Astrocyte (in vitro differentiated cells and primary cell): Measurements from ENCODE around the genes OR51G2, OR52E2 and HBE1.

GRCh38 chr11:2825947-2827125, 59.2 kb downstream of the CDKN1C start:
- PRO-cap = no peak
- RRBS, 2 experiments = no CpG with 5 or more reads among the region's 33 CpGs

DNA sequence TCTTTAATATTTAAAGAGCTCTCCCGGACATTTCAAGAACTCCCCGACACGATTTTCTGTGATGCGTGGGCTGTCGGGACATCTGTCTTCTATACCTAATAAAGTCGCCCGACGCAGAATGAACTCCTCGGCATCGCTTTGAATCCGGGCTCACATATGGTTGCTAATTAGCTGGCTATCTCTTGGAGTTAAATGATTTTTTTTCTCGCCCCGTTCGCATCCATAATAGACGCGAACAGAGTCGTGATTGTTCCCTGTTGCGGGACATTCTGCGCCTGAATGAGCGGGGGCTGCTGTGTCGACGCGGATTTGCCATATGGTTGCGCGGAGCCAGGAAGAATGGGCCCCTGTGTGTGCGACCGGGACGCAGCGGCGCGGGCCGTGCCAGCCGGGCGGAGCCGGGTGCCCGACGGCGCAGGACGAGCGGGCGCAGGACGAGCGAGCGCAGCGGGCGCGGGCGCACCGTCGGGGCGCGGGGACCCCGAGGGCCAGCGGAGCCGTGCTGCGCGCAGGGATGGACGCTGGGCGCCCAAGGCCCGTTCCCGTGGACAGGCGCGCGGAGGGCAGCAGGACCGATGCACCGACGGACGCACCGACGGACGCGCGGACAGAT, 16.4 kb downstream of the CDKN1C start:
- PRO-cap = no peak
- RRBS, 2 experiments = 3 to 17% methylated on average over 1 to 7 of the region's 73 CpGs

DNA sequence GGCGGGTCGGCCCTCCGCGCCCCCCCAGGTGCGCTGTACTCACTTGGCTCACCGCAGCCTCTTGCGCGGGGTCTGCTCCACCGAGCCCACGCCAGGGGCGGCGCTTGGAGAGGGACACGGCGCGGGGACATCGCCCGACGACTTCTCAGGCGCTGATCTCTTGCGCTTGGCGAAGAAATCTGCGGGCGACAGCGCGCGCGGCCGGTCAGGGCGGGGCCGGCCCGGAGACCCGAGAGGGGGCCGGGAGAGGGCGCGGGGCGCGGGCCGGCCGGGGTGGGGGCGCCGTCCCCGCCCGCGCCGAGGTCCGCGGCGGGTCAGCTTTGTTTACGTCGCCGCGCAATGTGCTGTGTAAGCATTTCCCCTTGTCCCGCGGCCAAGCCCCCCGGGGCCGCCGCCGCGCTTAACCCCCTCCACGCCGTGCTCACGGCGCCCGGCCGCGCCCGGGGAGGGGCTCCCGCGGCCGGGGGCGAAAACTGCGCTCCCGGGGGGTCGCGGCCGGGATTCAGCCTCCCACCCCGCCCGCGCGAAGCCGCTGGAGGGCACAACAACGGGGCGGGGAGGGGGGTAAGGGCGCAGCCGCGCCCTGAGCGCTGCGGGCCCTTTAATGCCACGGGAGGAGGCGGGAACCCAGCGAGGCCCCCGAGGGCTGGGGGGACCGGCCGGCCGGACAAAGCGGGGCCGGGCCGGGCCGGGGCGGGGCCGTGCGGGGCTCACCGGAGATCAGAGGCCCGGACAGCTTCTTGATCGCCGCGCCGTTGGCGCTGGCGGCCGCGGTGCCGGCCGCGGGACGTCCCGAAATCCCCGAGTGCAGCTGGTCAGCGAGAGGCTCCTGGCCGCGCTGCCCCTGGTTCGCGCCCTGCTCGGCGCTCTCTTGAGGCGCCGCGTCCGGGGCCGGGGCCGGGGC, 1.4 kb downstream of the CDKN1C start:
- PRO-cap = unidirectional peak, plus-strand start at position 741 of the sequence
- RRBS, 2 experiments = 2% methylated on average over 20 to 41 of the region's 131 CpGs

- PRO-cap = no peak
- RRBS, 2 experiments = no CpG with 5 or more reads among the region's 12 CpGs
These were observed 2.6 kb upstream of the SLC22A18 start for GRCh38 chr11:2899373-2900014.

DNA sequence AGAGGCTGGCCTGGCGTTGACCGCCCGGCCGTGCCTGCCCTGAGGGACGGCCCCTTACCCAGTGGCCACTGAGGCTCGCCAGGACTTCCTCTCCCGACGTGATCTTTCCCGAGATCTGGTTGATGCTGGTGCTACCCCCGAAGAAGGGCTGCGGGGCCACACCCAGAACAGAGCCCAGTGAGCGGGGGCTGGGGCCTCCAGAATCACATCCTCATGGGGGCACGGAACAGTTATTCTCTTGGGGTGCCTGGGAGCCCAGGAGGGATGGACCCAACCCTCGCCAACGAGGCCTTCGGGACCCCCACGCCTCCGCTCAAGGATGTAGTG, 36.4 kb upstream of the CARS1 start:
- PRO-cap = no peak
- RRBS, 2 experiments = no CpG with 5 or more reads among the region's 18 CpGs

- PRO-cap = no peak
- RRBS, 2 experiments = no CpG with 5 or more reads among the region's 9 CpGs
These were observed 98.7 kb upstream of the ZNF195 start for GRCh38 chr11:3477503-3478106.

DNA sequence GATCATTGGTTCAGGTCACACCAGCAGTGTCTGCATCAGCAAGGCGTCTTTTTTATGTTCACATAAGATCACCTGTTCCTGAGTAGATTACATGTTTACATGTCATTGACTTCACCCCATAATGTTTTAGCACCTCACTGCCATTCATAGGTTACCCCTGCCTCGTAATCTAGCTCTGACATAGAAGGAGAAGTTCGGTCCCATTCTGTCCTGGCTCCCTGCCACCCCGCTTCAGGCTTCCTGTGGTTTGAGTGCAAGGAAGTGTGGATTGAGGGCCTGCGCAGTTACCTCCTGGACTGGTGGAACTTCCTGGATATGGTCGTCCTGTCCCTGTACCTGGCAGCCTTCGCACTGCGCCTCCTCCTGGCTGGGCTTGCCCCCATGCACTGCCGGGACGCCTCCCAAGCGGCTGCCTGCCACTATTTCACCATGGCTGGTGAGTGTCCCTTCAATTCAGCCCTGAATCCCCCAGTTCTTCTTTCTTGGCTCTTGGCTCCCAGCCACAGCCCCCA, 15.6 kb downstream of the ART5 start:
- PRO-cap = no peak
- RRBS, 2 experiments = no CpG with 5 or more reads among the region's 11 CpGs

DNA sequence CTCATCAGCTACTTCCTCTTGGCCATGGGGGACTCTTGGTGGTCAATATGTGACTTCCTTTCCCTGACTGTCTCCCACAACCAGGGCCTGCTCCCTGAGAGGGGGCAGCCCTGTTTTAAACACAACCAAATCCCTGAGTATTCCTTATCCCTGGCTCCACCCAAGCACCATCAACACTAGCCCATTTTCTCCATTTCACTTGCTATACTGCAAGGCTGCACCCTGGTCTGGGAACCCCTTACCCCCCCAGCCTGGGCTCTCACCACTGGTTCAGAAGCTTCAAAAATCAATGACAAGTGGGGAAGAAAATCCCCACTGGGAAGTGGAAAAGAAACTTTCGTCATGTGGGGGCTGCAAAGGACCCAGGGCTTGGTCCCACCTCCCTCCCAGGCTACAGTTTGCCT, 9.8 kb downstream of the RHOG start:
- PRO-cap = no peak
- RRBS, 2 experiments = no CpG with 5 or more reads among the region's 1 CpG

DNA sequence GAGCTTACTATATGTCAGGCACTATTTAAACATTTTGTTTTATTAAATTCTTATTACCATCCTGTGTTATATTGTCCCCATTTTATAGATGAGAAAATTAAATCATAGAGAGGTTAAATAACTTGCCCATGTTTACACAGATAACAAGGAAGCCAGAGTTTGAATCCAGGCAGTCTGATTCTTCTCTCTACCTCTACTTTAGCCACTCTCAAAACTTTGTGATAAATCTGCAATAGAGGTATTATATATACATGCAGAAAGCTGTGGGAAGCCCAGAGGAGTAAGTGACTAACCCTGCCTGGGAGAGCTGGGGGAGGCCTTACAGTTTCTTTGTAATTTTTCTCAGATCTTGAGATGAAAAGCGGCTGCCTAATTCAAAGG, 4.8 kb downstream of the STIM1 start:
- PRO-cap = no peak
- RRBS, 2 experiments = no CpG with 5 or more reads among the region's 1 CpG

GRCh38 chr11:3879852-3880564, 24.5 kb downstream of the STIM1 start:
- PRO-cap = no peak
- RRBS, 2 experiments = no CpG with 5 or more reads among the region's 3 CpGs

DNA sequence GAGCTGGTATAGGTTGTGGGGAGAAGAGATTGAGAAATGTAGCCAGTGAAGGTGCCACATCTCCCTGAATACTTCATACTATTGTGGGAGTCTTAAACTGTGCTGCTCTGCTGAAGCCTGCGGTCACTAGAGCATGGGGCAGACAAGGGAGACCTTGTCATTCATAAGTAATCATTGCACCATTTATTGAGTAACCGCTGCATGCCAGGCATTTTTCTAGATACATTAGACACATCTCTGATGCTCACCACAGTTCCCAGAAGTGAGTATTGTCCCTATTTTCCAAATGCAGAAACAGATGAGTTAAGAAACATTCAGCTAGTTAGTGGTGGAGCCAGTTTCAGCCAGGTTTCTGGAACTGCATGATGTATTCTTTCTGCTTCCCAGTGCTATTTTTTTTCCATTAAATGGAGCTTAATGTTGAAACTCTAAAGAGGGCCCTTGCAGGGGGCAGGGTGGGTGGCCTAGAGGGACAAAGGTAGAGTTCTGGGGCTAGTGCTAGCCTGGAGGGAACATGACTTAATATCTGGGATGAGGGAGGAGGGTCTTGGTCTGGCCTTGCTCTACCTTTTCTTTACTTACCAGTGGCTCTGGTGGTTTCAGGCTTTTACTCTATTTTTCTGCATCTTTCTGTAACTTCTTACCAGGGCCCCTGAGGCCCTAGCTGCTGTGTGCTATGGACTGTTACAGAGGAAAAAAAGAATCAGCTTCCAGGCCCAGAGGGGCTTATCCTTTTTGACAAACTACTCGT, 50.1 kb downstream of the STIM1 start:
- PRO-cap = no peak
- RRBS, 2 experiments = no CpG with 5 or more reads among the region's 3 CpGs

DNA sequence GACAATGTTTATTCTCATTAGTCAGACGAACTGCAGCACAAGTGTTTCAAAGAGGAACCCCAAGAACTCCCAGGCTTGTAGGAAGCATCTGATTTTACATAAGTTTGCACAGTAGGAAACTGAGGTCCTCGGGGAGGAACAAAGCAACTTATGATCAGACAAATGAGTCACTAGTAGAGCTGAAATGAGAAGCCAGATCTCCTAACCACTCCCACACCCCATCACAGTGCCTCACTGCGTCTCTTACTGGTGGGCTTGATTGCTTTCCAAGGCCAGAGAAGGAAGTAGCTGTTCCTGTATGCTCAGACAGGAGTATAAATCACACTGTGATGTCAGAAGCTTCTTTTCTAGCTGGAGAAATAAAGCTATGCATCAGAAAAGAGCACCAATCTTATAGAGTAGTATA, 36.5 kb upstream of the RRM1 start:
- PRO-cap = no peak
- RRBS, 2 experiments = no CpG with 5 or more reads among the region's 3 CpGs

GRCh38 chr11:4059135-4059901, 35.3 kb upstream of the RRM1 start:
- PRO-cap = no peak
- RRBS, 2 experiments = no CpG with 5 or more reads among the region's 4 CpGs

DNA sequence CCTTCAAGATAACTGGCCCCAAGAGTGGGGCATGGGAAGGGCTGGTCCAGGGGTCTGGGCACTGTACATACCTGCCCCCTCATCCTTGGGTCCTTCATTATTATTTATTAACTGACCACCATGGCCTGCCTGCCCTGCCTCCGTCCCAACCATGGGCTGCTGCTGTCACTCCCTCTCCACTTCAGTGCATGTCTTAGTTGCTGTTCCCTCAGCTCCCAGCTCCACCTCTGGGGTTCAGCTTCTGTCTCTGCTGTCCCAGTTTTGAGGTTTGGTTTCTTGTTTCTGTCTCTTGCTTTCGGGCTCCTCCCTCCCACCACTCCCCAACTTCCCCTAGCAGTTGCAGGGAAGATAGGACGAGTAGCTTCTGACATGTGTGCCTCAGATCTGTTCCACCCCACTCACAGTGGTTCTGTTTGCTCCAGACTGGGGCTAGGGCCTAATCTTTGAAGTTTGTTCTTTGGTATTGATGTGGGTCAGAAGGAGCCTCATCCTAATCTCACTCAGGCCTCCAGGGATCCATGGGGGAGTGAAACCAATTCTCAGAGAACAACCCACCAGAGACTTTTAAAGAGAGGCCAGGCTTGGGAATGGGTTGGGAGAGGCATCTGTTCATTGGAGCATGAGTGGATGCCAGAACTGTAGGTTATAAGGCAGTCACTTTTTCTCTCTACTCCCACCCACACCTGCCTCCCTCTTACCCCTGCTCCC, 2.6 kb upstream of the RRM1 start:
- PRO-cap = no peak
- RRBS, 2 experiments = no CpG with 5 or more reads among the region's 3 CpGs

GRCh38 chr11:4095718-4096298, 1.2 kb downstream of the RRM1 start:
- PRO-cap = no peak
- RRBS, 2 experiments = no CpG with 5 or more reads among the region's 7 CpGs

DNA sequence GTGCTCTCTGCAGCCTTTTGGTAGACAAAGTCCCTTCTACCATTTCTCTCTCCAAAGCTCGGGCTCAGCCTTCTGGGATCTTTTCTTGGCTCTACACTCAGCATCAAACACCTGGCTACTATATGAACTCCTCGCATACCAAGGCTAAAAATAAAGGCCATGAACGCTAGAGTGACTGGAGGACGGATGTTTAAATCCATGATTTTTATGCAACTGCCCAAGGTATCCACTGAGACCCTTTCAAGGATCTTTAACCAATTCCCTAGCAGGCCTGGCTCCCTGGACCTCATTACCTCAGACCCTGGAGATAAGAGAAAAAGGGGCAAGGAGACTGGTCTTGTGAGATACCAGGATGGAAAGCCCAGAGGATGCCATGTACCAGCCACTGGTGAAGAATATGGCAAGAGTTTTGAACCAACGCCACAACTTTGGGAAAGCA, at the start of gene OR51G2:
Gene OR51G2 (minus strand): TSS at position 162 of the 439 bp plus-strand sequence.
- PRO-cap = no peak
- RRBS, 2 experiments = no CpG with 5 or more reads among the region's 5 CpGs

DNA sequence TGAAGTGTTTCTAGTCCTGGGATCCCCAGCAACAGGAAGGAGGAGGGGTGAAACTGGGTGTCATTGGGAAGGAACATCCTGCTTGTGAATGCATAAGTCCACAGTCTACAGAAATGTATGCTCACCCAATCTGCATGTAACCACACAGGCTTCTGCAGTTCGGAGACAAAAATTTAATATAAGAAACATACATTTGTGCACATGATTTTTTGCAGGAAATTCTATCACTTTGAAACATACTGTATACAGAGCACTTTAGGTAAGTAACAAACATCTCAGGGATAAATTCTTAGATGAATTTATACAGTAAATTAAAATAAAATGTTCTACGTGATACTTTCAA, at the start of gene OR52E2:
Gene OR52E2 (minus strand): TSS at position 77 of the 343 bp plus-strand sequence.
- PRO-cap = no peak
- RRBS, 2 experiments = no CpG with 5 or more reads among the region's 2 CpGs

DNA sequence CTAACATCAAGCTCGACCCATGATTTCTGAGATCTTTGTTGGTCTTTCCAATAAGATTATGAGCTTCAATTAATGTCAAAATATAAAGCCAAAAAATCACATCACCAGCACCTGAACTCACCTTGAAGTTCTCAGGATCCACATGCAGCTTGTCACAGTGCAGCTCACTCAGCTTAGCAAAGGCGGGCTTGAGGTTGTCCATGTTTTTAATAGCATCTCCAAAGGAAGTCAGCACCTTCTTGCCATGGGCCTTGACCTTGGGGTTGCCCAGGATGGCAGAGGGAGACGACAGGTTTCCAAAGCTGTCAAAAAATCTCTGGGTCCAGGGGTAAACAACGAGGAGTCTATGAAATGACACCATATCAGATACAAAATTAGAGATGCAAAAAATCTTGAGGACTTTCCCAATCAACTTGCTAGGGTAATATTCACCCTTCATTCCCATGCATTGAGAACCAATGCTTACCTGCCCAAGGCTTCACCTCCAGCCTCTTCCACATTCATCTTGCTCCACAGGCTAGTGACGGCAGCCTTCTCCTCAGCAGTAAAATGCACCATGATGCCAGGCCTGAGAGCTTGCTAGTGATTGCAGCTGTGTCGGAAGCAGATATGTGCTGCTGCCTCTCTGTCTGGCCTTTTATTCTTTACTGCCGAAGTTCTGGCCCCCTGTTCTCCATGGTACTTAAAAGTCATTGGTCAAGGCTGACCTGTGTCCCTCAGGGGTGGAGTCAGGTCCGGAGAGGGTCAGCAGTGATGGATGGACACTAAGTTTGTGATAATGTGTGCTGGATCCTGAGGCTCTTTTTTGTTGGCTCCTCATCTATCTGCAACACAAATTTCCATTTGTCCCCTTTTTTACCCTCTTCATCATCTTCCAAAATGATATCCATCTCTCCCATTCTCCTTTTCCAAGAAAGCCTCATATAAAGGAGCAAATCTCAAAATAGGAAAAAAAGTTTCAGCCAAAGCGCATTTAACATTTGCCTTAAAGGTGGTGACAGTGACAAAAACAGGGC, at the start of gene HBE1:
Gene HBE1 (minus strand): TSS at position 613 of the 1,016 bp plus-strand sequence.
- PRO-cap = no peak
- RRBS, 2 experiments = no CpG with 5 or more reads among the region's 9 CpGs

GRCh38 chr11:5488068-5488684, 309 bp upstream of the OR52D1 start:
- PRO-cap = no peak
- RRBS, 2 experiments = no CpG with 5 or more reads among the region's 1 CpG

DNA sequence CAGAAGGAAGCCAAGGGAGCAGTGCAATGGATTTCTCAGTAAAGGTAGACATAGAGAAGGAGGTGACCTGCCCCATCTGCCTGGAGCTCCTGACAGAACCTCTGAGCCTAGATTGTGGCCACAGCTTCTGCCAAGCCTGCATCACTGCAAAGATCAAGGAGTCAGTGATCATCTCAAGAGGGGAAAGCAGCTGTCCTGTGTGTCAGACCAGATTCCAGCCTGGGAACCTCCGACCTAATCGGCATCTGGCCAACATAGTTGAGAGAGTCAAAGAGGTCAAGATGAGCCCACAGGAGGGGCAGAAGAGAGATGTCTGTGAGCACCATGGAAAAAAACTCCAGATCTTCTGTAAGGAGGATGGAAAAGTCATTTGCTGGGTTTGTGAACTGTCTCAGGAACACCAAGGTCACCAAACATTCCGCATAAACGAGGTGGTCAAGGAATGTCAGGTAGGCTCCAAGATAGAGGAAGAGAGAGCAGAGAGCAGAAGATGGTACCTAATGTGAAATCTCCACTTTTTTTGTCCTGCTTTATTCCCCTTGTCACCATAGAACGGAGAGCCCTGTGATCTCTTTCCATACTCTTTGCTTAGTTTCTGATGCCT, 6.7 kb downstream of the TRIM22 start:
- PRO-cap = no peak
- RRBS, 2 experiments = no CpG with 5 or more reads among the region's 5 CpGs